Measurements from ENCODE around the genes TGIF2LY and DAZ3.

GRCh38 chrY:3003246-3004362 is 68.4 kb downstream of the ZFY start:
- PRO-cap = no peak

GRCh38 chrY:3578838-3579233 is at the start of gene TGIF2LY:
Gene TGIF2LY, plus strand, starts transcription at chrY:3579067.
- PRO-cap = no peak

DNA sequence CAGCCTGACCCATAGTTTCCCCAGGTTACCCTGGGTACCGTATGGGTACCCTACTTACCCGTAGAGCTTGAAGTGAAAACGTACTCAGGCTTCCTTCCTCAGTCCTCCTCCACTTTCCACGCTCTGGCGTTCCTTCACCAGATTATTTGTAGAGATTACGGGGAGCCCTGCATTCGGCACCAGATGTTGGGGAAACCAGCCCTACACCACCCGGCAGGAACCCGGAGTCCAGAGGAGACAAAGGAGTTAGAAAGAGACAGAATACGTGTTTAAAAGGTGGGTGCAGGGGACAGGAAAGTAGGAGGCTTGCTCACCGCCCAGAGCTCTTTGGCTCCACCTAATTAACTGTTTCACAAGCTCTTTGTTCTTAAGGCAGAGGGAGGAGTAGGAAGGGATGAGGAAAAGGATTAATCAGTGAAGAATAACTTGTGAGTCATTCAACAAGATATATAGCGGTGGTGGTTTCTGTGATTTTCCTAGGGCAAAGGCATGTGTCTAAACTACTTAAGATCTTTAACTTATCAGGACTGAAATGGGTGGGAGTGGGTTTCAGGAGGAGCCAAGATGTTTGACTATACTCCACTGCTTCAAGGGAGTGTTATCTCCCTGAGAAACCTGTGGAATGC is 1211.2 kb upstream of the TSPY4 start:
- PRO-cap = no peak

GRCh38 chrY:11098725-11099146 is 1571.1 kb downstream of the TSPY10 start:
- PRO-cap = no peak

- PRO-cap = no peak
Observed at GRCh38 chrY:12854884-12855268, 49.8 kb upstream of the DDX3Y start.

DNA sequence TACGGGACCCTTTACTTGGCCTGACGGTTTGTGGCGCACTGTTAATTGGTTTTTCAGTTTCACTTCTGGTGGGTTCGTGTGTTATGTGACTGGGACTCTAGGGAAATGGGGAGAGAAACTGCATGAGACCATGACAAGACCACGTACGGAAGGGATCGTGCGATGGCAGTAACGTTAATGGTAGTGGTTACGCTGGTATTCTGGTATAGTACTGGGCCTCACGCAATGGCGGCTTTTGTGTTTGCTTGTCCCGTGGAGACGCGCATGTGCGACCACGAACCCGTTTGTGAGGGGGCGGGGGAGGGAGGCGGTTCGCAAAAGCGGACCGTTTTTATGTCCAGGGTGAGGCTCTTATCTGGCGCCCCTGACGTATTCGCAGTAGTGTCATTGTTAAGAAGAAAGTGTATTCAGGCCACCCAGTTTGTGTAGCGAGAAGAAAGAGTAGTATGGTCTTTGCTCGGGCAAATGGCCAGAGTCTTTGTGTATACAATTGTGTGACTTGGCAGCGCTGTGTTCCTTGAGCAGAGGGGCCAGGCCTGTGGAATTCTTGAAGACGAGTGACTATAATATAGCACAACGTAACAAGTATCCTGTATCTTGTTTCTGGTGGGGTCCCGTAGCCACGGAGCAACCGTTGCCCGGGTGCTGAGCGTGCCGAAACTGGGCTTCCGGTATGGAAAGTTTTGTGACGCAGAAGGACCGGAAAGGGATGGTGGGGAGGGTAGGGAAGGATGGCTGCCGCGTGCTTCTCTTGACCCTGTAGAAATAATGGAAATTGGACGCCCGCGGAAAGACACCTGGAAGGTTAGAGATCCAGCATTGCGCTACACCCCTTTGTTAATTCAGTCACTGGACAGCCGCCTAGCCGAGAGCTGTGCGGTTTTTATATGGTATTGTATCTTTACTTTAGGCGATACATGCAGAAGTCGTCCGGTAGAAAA is 614 bp downstream of the DDX3Y start:
- PRO-cap = no peak

DNA sequence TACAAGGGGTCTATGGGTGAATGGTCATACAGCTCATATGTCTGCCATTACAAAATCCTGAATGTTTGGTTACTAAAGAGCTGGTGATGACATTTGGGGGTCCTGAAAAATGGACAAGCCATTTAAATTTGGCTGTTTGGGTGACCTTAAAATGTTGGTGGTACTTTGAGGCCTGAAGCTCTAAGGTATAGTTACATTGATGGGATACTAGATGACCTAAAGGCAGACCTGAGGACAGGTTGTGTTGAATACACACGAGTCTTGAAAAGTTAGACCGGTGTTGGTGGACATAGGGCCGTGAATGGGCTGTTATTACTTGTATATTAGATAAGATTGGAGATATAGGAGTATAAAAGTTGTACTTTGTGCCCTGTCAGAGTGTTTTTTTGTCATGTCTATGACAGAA is 537.7 kb downstream of the CDY2B start:
- PRO-cap = no peak

GRCh38 chrY:19076688-19077879 is 303.5 kb upstream of the HSFY2 start:
- PRO-cap = no peak

DNA sequence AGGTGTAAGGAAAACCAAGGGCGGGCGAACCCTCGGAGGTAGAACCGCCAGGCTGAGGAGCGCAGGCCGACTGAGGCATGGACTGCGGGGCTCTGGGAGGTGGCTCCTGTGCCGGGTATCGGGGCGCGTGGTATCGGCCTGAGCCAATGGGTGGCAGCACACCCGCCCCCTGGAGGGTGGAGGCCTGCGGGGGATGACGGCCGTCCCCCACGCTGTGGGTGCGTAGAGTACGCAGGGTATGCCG is at the start of gene DAZ3:
Gene DAZ3, minus strand, starts transcription at position 72 of the 244 bp plus-strand sequence.
- PRO-cap = no peak